Measurements from ENCODE around the genes FOXB2, PSAT1 and HNRNPK.

- PRO-cap: no peak
- RAMPAGE, long total RNA: no peak
These were observed at the start of gene FOXB2 for GRCh38 chr9:77019436-77019779. TSS of gene FOXB2 (plus strand) at chr9:77019655.

- PRO-cap: bidirectional peak, plus-strand start at chr9:77178448, minus-strand start at chr9:77178331
- RAMPAGE, long total RNA: no peak
These were observed 944 bp downstream of the VPS13A start for GRCh38 chr9:77178420-77178535.

DNA sequence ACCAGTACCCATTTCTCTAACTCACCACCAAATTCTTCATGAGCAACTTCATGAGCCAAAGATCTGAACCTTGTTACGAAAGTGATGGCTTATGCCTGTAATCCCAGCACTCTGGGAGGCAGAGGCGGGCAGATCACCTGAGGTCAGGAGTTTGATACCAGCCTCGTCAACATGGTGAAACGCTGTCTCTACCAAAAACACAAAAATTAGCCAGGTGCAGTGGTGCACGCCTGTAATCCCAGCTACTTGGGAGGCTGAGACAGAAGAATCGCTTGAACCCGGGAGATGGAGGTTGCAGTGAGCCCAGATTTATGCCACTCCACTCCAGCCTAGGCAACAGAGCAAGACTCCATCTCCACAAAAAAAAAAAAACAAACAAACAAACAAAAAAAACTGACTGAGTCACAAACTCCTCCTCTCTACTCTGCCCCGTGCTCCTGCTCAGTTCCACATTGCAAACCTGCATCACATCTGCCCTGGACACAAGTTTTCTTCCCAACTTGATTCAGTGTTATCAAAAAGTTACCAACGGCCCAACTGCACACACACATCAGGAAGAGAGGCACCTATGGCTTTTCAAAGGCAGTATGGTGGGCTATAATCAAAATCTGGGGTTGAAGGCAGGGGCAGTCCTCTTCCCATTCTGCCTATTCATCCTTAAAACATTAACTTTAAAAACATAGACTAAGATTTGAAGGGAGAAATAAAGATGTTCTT lies 61.6 kb downstream of the GNAQ start:
- PRO-cap: no peak
- RAMPAGE, long total RNA: no peak

GRCh38 chr9:78021617-78022113 lies 9.9 kb downstream of the GNAQ start:
- PRO-cap: no peak
- RAMPAGE, long total RNA: no peak

- PRO-cap: no peak
- RAMPAGE, long total RNA: no peak
These were observed 1.9 kb downstream of the GNAQ start for GRCh38 chr9:78029749-78030064.

DNA sequence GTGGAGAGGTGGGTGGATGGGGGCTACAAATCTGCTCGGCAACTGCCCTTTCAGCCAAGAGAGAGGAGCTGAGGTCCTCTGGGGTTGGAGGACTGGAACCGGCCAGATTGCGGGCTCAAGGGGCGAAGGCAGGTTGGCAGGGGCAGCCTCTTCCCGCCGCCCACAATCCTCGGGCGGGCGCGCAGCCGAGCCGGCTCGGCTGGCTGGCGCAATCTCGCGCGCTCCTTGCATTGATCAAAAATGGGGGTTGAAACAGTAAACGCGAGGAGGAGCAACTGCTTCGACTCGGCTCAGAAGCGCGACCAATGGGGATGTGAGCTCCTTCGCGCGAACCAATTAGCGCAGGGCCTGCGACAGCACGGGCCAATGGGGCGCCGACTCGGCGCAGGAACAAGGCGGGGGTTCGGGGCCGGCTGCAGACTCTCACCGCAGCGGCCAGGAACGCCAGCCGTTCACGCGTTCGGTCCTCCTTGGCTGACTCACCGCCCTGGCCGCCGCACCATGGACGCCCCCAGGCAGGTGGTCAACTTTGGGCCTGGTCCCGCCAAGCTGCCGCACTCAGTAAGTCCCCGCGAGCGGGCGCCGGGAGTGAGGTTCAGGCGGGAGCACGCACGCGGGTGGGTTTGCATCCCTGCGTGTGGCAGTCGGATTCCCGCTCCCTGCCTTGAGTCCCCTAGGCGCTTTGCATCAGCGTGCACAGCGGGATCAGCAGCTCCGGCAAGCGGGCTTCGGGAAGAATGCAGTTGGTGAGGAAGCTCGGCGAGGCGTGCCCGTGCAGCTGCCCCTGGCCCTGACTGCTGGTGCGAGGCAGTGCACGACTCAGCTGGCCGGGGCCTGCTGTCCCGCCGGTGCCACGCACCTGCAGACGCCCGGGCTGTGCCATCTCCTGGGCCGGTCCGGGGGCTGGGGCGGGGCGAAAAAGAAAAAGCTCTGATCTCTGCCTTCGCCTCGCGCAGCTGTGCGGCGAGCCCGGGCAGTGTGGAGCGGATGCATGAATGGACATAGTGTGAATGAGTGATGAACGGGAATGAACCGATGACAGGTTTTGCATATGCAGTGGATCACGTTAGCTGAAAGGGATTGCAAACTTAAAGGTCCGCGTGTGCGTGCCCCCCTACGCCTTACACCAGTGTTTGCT lies at the start of gene PSAT1:
Gene PSAT1 (plus strand): TSS at position 416 of the 1,138 bp plus-strand sequence.
- PRO-cap: bidirectional peak, plus-strand start at position 418 of the sequence, minus-strand start at position 241 of the sequence
- RAMPAGE, long total RNA: start-site peak on the plus strand centred at position 447 of the sequence, 61 bp wide, 735 and 83 reads in 2 replicates

DNA sequence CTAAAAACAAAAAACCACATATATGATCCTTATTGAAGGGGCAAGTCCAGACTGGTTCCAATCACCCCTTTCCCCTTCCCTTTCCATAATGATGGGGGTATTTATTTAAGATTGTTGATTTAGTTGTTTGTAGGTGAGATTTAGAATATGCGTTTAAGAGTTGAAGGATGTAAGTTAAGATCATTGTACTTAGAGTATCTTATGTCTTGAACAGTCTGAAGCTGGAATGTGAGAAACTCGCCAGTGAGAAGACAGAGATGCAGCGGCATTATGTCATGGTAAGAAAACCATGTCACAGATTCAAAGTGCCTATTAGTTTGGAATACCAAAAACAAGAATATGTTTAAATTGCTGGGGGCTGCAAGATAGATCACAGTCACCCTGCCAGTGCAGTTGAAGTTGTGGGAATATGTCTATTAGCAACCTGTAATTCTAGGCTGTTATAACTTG lies 2.9 kb downstream of the TLE4 start:
- PRO-cap: no peak
- RAMPAGE, long total RNA: no peak

- PRO-cap: no peak
- RAMPAGE, long total RNA: no peak
These were observed 77.5 kb downstream of the TLE4 start for GRCh38 chr9:79648829-79650061.

DNA sequence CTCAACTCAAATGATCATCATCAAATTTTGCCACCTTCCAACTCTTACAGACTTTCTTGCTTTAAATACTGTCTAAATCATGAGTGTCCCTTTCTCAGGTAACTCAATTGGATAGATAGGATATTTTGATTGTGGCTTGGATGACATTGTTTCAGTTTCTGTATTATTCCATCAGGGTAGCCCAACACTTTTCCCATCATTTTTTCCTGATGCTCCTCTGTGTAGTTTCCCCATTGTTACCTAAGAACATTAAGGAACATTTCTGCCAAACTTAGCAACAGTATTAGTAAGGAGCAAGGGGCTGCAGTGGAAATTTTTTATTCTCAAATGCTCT lies 212.2 kb downstream of the TLE4 start:
- PRO-cap: no peak
- RAMPAGE, long total RNA: no peak

DNA sequence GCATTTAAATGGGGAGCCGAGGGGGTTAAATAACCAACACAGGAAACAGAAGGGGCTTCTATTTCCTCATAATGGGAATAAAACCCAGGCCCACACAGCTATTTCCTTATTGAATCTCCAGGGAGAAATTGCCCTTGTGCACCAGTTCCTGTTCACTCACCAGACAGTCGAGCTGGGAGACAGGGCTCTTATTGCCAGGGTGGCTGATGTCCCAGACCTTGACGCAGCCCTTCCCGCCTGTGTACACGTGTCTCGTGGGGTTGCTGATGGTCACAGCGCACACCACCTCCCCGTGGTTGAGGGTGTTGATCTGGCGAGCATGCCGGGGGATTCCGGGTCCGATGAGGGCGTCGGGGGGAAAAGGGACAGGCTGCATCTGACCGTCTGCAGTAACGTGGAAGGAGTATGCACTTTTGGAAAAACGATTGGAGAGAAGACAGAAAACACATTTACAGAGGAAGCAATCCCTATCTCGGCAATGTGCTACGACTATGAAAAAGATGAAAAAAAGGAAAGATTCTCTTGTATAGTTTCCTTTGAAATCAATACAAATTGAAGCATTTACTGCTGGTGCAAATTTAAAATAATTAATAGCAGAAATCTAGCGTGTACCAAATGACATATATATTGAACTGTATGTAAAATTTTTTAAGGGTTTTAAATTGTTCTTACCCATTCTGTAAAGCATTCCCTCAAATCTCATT lies 96.3 kb downstream of the TLE1 start:
- PRO-cap: no peak
- RAMPAGE, long total RNA: no peak

DNA sequence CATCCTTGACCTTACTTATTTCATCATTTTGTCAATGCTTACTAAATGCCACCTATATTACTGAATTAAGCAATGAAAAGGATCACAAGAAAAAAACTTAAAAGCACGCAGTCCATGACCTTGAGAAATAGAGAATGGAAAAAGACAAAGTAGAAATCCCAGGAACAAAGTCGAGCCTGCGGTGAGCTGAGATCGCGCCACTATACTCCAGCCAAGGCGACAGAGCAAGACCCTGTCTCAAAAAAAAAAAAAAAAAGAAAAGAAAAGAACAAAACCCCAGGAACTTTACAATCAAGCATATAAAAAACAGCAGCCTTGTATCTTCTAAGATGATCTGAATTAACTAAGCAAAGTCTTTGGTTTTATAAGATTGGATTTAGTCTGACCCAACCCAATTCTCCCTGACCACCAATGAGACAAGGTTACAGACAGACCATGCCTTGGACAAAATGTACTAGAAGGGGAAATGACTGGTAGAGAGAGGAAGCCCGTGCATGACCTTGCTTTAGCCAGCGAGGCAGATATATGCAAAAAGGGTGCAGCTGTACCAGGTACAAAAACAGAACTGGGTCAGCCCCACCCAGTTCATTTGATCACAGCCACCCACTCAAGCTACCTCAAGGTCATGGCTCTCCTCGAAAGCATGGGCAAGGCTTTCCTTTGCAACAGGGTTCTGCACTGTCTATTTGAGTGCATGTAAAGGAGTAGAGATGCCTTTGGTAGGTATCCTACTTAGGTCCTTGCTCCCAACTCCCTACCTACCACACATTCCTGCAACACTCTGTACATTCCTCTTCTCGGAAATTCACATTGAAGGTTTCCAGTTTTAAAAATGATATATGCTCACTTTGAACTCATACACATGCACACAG lies 33.5 kb downstream of the TLE1 start:
- PRO-cap: no peak
- RAMPAGE, long total RNA: no peak

DNA sequence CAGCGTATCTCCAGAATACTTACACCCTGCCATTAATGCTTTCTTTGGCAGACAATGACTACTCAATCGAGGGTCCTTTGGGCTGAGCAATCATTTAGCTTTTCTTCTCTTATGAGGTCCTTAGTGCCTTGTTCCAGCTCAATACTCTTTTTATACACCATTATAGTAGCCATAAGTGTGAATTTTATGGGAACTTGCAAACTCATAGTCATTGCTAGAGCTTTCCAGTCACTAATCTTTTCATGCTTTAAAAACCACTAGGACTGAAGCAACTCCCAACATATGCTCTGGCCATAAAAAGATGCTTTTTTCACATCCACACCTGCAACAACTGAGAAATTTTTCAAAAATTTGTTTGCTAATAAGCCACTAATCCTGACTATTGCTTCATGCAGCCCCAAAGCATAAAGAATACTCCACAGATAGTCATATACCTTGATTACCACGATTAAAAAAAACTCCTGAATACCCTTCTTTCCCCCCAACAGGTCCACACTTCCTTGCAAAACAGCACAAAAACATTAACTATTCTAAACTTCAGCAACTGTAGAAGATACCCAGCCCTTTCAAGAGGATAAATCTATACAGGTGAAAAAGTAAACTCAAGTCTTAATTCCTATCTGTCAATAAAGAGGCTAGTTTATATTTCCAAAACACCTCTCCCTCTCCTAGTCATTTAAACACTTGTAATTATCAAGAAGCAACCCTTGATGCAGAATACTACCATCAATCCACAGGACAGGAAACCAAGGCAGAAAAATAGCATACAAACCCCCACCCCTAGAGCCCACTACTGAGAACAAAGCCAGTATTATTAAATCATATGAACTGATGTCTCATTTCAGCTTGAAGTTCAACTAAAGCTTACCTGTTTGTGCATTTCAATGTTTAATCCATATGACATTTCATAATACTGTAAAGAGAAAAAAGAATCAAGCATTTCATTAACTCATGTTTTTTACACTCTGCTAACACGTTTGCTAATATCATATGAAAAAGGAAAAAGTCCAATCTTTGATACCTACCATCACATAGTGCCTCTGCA lies 4.2 kb downstream of the TLE1 start:
- PRO-cap: no peak
- RAMPAGE, long total RNA: no peak

- PRO-cap: no peak
- RAMPAGE, long total RNA: no peak
These were observed 37.3 kb downstream of the RASEF start for GRCh38 chr9:83025541-83026115.

- PRO-cap: no peak
- RAMPAGE, long total RNA: no peak
These were observed 182.9 kb upstream of the RASEF start for GRCh38 chr9:83245820-83246276.

GRCh38 chr9:83572421-83573006 lies 34.3 kb upstream of the FRMD3 start:
- PRO-cap: no peak
- RAMPAGE, long total RNA: no peak

DNA sequence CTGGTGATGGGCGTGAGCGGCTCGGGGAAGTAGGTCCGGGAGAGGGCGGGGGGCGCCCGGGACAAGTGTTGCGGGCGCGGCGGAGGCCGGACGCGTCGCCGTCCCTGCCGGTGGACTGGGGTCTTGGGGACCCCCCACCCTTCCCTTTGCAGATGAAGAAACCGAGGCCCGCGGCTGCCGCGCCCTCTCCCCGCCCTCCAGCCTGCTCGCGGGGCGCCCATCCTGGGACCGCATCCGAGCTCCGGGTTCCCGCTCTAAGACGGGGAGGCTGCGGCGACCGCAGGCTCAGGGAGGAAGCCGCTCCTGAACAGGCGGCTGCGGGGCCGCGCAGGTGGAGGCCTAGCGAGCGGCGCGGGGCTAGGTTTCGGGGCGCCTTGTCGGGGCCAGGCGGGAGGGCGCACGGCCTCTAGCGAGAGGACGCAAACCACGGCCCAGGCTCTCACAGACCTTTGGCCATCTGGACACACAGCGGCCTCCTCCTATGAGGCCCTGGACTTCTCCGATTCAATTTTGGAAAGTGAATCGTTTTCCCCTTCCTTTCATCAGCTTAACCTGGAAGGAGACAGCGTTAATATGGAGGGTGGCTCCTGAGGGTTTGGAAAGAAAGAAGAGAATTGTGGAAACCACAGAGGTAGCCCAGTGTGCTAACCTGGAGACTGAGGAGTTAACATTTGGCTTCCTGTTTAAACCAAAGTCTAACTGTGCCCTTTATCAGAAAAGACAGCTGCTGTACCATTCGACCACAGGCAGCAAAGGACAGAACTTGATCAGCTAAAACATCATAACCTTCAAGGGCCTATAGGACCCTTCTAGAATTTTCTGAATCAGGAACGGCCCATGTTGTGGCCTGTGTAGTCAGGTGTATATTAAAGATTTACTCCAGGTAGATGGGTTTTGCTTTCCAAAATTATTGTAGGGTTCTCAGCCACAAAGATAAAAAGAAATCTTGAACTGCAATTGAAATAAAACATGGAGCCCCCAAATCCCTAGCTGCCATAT lies 549 bp downstream of the IDNK start:
- PRO-cap: bidirectional peak, plus-strand start at position 257 of the sequence, minus-strand start at position 261 of the sequence; unidirectional peak, minus-strand start at position 658 of the sequence
- RAMPAGE, long total RNA: no peak

- PRO-cap: no peak
- RAMPAGE, long total RNA: no peak
These were observed 34.4 kb downstream of the IDNK start for GRCh38 chr9:83657190-83657975.

- PRO-cap: no peak
- RAMPAGE, long total RNA: no peak
These were observed 30.0 kb upstream of the UBQLN1 start for GRCh38 chr9:83737777-83738101.

DNA sequence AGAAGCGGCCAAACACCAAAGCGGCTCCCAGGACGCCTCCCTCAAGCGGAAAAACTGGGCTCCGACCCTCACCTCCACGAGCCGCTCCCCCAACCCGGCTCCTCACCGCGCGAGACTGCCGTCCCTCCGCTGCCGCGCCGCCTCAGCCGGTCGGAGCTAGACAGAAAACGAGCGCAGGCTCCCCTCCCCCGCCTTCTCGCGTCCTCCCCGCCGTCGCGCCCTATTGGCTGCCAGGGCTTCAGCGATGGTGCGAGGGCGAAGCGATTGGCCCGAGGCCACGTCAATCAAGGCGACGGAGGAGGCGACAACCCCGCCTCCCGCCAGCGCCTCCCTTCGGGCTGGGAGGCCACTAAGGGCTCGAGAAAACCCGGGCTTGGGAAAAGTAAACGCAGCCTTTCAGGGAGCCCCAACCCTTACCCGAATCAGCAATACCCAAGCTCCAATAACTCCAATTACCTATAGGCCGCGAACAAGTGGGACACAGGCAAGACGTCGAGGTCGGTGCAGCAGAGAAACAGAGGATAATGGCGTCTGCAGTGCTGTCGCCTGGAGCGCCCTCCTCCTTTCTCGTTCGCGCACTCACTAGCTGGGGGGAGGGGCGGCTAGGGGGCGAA lies at the start of gene HNRNPK:
Gene HNRNPK (minus strand): TSS at position 169 of the 614 bp plus-strand sequence.
- PRO-cap: bidirectional peak, plus-strand start outside the sequence, minus-strand start at position 536 of the sequence
- RAMPAGE, long total RNA: start-site peak on the minus strand centred at position 165 of the sequence, 71 bp wide, 9,962 and 1,850 reads in 2 replicates; start-site peak on the minus strand centred at position 556 of the sequence, 68 bp wide, 26,084 and 11,731 reads in 2 replicates

DNA sequence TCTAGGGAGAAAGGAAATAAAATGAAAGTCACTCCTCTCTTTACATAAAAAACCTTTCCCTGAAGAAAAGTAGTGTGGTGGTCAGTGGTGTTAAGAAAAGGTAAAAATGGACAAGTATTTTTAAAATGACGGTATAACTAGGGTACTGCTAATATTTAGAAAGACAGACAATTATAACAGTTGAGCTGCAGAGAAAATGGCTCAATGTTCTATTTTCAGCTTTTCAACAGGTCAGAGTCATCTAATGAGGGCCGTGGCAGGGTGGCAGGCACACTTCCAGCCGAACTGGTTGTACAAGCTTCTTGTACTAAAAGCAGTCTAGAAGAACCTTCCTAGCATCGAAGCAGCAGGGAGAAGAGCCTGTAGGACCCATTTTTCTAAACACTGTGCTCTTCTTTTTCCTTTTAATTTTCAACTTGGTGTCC lies 85.7 kb downstream of the SLC28A3 start:
- PRO-cap: no peak
- RAMPAGE, long total RNA: no peak

All from GM23338 (cell line).